ENCODE measurements around the genes CCDC126, NPY and PALS2.

DNA sequence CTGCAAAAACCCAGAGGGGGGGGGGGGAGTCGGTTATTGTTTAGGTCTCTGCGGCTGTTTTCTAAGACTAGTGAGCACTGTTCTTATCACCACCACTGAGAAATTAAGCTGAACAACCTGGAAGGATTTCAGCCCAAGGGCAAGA, 1.4 kb downstream of the TWIST1 start:
- CAGE, long polyA plus RNA = no peak
- RRBS = no CpG with 5 or more reads among the region's 2 CpGs

GRCh38 chr7:20197228-20197427, 20.1 kb downstream of the MACC1 start:
- CAGE, long polyA plus RNA = no peak

DNA sequence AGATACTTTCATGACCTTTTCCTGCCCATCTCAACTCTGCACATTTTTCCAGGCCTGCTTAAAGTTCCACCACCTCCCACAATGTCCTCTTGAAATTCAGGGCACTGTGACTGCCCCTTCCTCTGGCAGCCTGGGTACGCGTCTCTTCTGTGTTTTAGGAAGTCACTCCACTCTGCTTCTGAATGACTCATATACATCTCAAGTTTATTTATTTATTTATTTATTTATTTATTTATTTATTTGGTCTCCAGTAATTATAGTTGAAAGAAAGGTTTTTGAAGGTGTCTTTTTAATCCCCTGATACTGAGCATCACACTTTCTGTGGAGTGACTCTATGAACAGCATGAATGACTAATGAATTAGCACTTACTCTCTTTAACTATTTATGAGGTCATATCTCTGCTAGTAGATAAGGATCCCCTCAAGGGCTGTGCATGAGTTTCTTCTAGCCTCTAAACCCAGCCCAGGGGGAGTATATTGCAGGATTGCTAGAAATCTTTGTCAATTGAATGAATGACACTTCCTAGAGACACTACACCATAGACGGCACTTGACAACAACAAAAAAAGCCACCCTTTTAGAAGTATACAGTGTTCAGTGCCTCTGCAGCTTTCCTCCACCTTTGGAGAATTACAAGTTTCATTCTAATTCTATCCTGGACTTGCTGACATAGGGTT, 2.2 kb downstream of the MACC1 start:
- CAGE, long polyA plus RNA = no peak
- RRBS = no CpG with 5 or more reads among the region's 3 CpGs

- CAGE, long polyA plus RNA = no peak
- RRBS = no CpG with 5 or more reads among the region's 5 CpGs
These were observed 89.1 kb upstream of the SP4 start for GRCh38 chr7:21338622-21339335.

- CAGE, long polyA plus RNA = no peak
These were observed 44.5 kb upstream of the SP4 start for GRCh38 chr7:21383397-21383756.

- CAGE, long polyA plus RNA = no peak
- RRBS = no CpG with 5 or more reads among the region's 3 CpGs
These were observed 144.6 kb downstream of the RAPGEF5 start for GRCh38 chr7:22212232-22212800.

GRCh38 chr7:22364812-22365199, 7.9 kb upstream of the RAPGEF5 start:
- CAGE, long polyA plus RNA = no peak
- RRBS = no CpG with 5 or more reads among the region's 4 CpGs

DNA sequence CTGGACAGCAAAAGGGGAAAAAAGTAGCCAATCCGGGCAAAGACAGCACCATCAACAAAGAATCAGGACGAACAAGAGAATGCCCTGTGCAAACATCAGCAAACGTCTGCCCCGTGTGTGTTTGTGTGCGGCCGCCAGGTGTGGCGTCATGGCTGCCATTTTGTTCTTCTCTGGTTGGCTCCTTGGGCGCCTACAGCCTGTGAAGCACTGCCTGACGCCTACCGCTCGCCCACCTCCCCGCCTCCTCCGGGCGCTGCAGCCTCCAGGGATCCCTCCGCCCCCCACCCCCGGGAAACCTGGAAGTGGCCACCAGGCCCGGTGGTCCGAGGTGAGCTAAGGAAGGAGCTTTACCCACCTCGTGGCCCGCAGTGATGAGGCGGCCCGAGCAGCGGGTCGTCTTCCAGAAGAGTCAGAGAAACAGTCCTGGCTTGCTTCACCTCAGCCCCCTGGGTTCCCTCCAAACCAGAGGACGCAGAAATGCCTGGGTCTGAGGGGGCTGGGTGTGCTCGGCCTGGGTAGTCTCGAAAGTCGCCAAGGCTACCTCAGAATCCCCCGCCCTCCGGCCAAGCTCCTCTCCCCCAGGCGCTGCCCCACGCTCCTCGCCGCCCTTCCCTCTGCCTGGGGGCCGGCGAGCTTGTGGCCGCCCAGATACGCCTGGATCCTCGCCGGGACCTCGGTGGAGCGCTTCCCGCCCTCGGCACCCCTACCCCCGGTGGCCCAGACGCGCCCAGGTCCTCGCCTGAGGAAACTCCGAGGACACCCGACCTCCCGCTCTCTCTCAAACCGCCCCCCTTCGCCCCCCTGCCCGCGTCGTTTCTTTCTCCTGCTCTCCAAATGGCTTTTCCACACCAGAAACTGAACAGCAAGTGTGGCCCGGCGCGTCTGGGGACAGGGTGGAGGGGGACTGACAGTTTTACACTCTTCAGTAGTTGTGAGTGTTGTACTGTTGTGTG, 61.7 kb upstream of the IL6 start:
- CAGE, long polyA plus RNA = no peak
- RRBS = 89% methylated on average over 11 of the region's 59 CpGs

DNA sequence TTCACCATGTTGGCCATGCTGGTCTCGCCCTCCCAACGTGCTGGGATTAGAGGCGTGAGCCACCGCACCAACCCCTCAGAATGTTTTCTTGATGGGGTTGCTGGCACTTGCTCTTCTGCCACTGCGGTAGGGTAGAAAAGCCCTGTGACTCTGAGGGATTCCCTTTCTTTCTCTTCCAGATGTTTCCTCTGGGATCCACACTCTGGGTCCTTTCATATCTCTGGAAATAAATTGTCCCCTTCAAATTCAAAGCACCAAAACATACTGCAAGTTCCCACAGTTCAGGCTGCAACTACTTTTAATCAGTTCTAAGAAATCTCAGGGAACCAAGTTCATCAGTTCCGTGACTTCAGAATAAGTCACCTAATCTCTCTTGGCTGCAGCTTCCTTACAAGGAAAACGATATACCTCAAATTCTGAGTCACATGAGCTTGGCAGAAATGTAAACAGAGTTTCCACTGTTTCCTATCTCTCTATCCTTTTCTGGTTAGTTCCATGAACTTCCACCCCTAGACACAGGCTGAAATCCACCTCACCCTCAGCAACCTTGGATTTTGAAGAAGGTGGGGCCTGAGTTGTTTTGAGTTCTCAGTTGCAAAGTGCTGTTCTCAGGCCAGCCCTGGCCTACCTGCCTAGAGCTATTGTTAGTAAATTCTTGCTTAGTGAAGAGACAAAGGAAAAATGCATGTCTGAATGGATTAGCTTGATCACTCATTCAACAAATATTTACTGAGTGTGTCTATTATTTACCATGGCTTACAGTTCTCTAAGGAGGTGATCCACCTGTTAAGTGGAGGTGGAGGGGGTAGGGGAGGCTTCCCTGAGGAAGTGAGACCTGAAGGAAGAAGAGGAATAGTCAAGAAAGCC, 59.3 kb upstream of the IL6 start:
- CAGE, long polyA plus RNA = no peak
- RRBS = no CpG with 5 or more reads among the region's 7 CpGs

DNA sequence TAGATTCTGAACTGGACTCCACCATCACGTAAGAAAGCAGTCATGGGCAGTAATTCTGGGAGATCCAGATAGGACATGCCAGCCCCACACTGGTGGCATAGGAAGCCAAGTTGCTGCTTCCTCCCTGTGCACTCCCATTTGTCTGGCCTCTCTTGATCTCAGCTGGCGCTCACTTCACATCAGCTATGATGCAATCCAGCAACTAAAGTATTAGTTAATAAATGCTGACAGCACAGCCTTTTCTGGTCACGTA, 3.4 kb upstream of the IL6 start:
- CAGE, long polyA plus RNA = no peak
- RRBS = no CpG with 5 or more reads among the region's 3 CpGs

GRCh38 chr7:22728341-22728985, 1.5 kb downstream of the IL6 start:
- CAGE, long polyA plus RNA = no peak
- RRBS = no CpG with 5 or more reads among the region's 1 CpG

DNA sequence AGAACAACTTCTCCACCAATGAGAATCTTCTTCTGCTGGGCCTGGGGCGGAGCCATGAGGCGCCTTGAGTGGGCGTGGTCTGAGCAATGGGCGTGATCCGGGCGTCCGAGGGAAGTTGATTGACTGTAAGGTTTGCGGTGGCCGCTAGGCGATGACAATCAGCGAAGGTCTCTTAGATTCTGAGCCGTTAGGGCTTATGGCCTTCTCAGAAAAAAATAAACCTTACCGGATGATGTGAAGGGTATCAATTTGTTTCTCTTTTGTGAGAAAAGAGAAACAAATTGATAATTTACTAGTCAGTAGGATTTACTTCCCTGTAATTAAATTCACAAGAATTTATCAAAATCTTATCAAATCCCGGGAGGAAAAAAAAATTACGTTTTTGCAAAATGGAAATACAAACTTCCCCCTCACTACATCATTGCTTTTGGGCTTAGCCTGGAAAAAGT, 314 bp upstream of the HYCC1 start:
- CAGE, long polyA plus RNA = no peak
- RRBS = 0% methylated on average over 1 of the region's 15 CpGs

DNA sequence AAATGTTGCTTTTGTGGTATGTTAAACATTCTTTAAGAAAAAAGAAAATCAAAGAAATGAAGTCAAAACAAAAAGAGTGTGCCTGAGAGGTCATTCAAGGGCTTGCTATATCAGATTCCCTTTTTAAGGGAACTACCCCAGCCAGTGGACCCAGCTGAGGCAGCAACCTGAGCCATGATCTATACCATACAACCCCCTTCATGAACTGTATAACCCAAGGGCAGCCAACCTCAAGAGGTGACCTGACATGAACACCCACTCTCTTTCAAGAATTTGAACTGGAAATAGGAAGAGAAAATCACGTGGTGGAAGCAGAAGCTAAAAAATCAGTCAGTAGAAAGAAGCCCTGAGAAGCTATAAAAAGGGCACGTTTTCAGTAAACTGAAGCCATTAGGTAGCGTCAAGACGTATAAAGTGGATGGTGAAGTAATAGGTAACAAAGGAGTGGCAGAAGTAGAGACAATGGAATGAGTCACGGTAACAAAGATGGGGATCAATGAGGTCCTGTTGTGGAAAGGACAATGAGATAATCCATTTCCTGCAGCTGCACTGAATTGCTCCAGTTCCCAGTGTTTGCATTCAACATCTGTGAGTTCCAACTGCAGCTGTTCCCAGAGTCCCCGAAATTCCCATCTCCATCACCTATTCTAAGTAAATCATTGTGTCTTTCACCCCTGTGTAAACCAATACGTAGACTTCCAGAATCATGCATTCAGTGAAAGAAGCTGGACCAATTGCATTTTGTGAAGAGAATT, 4.7 kb upstream of the HYCC1 start:
- CAGE, long polyA plus RNA = no peak
- RRBS = no CpG with 5 or more reads among the region's 7 CpGs

DNA sequence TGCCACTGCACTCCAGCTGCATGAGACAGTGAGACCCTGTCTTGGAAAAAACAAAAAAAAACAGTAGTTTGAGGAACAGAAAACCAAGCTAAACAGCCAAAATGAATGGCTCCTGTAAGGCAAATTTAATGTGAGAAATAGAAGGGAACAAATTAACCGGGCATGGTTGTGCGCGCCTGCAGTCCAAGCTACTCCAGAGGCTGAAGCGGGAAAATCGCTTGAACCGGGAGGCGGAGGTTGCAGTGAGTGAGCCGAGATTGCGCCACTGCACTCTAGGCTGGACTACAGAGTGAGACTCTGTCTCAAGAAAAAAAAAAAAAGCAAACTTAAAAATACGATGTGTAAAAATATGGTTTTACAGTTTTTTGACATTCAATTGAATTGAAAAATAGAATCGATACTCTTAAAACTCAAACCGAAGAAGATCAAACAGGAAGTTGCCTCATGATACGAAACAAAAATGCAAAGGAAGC, 22.3 kb downstream of the KLHL7 start:
- CAGE, long polyA plus RNA = no peak
- RRBS = no CpG with 5 or more reads among the region's 13 CpGs

GRCh38 chr7:23472781-23473856, 2.8 kb upstream of the IGF2BP3 start:
- CAGE, long polyA plus RNA = no peak
- RRBS = 61% methylated on average over 5 of the region's 16 CpGs

GRCh38 chr7:23490018-23490733, 19.9 kb upstream of the IGF2BP3 start:
- CAGE, long polyA plus RNA = no peak
- RRBS = 3% methylated on average over 3 of the region's 33 CpGs

DNA sequence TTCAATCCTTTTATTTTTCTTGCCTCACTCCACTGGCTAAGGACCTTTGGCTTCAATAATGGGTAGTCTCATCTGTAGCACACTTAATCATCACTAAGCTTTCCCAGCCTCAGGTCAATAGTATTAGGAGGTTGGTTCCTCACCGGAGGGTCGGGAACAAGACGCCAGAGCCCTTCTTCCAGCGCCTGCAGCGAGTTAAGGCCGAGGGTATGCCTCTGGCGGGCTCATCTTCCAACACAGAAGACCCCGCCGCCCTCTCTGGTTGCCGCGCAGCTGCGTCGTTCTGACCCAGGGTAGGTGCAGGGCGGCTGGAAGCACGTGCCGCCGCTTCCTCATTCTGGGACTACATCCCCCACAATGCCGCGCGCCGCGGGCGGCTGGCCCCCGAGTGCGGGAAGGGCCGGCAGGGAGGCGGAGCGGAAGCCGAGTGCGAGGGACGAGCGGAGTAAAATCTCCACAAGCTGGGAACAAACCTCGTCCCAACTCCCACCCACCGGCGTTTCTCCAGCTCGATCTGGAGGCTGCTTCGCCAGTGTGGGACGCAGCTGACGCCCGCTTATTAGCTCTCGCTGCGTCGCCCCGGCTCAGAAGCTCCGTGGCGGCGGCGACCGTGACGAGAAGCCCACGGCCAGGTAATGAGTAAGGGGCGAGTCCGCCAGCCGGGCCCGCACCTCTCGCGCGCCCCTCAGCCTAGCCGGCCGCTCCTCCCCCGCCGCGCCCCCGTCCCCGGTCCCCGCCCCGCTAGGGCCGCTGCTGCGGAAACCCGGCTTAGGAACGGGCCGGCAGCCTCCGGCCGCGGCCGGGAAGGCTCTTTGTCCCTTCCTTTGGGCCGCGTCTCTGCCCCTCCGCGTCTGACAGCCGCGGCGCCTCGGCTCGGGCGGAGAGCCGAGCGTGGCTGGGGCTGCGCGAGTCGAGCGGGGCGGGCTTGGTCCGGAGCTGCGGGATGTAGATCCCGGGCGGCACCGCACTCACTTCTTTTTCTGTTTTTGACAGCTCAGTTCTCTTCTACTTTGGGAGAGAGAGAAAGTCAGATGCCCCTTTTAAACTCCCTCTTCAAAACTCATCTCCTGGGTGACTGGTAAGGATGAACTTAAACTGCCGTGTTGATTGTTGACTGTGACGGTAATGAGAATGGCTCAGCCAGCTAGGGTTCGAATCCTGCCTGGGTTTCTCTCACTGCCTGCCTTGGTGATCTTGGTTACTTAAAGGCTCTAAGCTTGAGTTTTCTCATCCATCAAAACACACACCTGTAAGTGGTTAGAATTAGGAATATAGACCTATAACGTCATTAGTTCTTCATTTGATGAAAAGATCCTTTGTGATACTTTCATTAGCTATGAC, at the start of gene CCDC126:
Gene CCDC126 (plus strand): TSS at position 409 of the 1,341 bp plus-strand sequence.
- CAGE, long polyA plus RNA = no peak
- RRBS = under 1% methylated on average over 35 of the region's 102 CpGs

- CAGE, long polyA plus RNA = no peak
- RRBS = no CpG with 5 or more reads among the region's 3 CpGs
These were observed 28.7 kb upstream of the NPY start for GRCh38 chr7:24255335-24255690.

GRCh38 chr7:24283350-24284337, at the start of gene NPY:
Gene NPY (plus strand): TSS chr7:24284190.
- CAGE, long polyA plus RNA = no peak
- RRBS = 15% methylated on average over 10 of the region's 70 CpGs

GRCh38 chr7:24573074-24573572, at the start of gene PALS2:
Gene PALS2 (plus strand): TSS chr7:24573452.
- CAGE, long polyA plus RNA = no peak
- RRBS = 2% methylated on average over 29 of the region's 67 CpGs

Measured in mammary epithelial cell (primary cell).